ENCODE results near the genes SRY, TSPY9, VCY, CDY2B and CDY2A.

DNA sequence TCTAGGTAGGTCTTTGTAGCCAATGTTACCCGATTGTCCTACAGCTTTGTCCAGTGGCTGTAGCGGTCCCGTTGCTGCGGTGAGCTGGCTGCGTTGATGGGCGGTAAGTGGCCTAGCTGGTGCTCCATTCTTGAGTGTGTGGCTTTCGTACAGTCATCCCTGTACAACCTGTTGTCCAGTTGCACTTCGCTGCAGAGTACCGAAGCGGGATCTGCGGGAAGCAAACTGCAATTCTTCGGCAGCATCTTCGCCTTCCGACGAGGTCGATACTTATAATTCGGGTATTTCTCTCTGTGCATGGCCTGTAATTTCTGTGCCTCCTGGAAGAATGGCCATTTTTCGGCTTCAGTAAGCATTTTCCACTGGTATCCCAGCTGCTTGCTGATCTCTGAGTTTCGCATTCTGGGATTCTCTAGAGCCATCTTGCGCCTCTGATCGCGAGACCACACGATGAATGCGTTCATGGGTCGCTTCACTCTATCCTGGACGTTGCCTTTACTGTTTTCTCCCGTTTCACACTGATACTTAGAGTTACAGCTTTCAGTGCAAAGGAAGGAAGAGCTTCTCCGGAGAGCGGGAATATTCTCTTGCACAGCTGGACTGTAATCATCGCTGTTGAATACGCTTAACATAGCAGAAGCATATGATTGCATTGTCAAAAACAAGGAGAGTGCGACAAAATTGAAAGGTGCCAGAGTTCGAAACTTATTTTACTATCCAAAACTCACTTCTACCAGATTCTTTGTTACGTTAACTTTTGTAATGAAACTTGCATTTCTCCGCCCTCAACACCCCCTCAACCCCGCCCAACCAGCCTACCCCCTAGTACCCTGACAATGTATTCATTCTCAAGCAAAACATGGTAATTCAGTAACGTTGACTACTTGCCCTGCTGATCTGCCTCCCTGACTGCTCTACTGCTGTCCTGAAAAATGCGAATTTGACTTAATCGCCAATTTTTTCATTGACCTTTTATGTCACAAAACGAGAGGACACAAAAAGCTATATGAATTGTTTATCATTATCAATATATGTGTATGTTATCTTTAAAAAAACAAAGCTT lies at the start of gene SRY:
Gene SRY, minus strand, starts transcription at position 732 of the 1,063 bp plus-strand sequence.
- PRO-cap, result no peak

- PRO-cap, result no peak
Measured at GRCh38 chrY:5311242-5311441, 311.0 kb downstream of the PCDH11Y start.

GRCh38 chrY:7272498-7273263 lies 361.1 kb upstream of the AMELY start:
- PRO-cap, result no peak

DNA sequence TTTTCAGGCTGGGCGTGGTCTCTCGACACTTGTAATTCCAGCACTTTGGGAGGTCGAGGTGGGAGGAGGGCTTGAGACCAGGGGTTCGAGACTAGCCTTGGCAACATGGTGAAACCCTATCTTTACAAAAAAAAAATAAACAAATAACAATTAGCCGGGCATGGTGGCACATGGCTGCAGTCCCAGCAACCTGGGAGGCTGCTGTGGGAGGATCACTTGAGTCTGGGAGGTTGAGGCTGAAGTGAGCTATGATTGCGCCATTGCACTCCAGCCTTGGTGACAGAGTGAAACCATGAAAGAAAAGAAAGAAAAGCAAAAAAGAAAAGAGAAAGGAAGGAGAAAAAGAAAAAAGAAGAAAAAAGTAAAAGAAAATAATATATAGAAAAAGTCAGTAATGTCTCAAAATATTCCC lies 378.3 kb upstream of the AMELY start:
- PRO-cap, result no peak

DNA sequence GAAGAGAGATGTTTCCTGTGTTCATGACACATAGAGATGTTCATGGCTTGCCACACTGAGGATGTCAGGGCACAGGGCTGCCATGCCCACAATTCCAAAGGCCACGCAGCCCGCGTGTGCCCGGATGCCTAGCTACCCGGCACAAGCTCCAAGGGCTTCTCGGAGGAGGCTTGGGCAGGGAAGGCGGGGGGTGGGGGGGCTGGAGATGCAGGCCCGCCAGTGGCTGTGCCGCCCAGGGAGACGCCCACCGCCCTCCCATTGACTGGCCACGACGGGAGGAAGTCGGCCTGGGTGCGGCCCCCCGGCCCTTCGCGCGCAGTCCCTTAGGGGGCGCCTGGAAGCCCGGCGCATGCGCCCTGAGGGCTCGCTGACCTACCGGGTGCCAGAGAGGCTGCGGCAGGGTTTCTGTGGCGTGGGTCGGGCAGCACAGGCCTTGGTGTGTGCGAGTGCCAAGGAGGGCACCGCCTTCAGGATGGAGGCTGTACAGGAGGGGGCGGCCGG lies at the start of gene TSPY9:
Gene TSPY9, plus strand, starts transcription at position 304 of the 501 bp plus-strand sequence.
- PRO-cap, result no peak

DNA sequence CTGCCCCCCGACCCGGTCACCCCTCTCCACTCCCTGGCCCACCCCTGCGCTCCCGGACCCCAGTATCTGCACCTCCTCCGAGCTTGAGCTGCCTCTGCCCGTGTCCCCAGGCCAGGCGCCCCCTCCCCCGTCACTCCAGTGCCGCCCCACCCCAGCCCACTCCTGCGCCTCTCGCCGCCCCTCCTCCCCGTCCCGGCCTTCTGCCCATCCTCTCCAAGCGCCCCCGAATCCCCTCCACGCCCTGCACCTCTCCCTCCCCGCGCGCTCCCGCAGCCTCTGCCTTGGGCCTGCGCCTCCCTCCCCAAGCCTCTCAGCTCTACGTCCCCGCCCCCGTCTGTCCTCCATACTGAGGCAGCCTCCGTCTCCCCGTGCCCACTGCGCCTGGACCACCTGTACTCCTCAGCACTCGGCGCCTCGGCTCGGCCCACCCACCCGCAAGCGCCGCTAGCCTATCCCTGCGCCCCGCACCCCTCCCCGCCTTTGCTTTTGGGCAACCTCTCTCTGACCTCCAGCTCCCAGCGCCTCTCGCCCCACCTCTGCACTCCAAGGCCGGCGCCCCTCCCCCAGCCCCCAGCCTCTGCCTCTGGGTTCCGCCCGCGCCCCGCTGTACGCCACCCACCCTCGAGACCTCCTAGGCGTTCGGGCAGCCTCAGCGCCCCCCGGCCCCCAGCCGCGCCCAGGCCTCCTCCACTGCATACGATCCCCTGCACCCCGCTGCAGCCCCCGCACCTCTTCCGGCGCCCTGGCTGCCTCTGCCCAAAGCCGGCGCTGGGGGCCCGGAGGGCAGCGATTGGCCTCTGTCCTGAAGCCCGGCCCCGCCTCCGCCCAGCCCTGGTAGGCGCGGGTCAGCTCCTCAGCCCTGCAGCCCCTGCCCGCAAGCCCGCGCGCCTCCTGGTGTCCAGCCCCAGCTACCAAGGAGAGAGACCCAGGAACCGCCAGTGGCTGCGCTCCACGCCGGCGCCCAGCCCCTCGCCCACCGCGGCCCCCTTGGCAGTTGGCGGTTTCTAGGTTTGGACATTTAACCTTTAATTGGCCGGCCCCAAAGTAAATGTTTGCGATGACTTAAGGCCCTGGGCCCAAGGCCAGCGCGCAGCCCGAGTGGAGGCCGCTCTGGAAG lies 279.9 kb upstream of the USP9Y start:
- PRO-cap, result no peak

- PRO-cap, result no peak
Measured at GRCh38 chrY:12661887-12662844, 38.9 kb upstream of the USP9Y start.

GRCh38 chrY:12905012-12905952 lies 614 bp downstream of the DDX3Y start:
- PRO-cap, result no peak

GRCh38 chrY:12918944-12919178 lies 14.2 kb downstream of the DDX3Y start:
- PRO-cap, result no peak

DNA sequence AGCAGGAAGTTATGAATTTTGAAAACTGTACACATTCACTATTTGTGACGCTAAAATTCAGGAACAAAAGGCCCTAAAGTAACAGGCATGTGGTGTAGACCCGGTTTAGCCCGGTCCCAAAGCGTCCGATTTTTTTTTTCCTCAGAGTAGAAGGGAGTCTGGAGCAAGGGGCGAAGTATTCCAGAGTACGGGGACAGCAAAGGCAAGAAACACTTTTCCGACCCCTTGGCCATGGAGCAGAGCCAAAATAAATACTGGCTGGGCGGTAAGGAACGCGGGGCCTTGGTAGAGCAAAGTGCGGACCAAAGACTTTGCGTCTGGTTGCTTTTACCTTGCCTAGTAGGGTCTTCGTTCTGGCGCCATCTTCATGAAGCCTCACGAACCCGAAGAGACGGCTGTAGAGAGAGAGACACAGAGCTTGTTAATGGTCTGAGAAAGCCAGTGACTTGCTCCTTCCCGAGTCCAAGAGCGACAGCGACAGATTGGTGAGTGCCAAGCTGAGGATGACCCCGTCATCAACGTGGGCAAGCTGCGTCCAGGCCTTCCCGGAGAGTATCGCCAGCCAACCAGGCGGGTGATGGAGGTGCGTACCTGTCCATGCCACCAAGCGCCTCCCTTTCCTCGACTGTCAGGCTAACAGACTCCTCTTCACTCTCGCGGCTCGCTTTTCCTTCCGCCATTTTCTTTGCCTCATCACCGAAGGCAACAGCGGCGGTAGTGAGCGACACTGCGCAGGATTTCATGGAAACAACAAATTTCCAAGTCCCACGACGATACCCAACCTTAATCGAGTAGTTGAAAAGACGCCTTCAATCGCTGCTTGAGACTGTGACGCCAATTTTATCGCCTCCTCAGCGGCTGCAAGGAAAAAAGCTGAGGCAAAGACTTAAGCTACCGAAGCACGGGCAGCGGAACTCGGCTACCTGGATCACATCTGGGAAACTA lies 638 bp downstream of the UTY start:
- PRO-cap, result no peak

GRCh38 chrY:13986410-13986725 lies at the start of gene VCY:
Gene VCY (minus strand): TSS chrY:13986473.
- PRO-cap, result no peak

- PRO-cap, result no peak
Measured at GRCh38 chrY:14522217-14522989, 1.9 kb upstream of the NLGN4Y start.

GRCh38 chrY:17880088-17880639 lies at the start of gene CDY2B:
Gene CDY2B (minus strand): TSS chrY:17880220.
- PRO-cap, result no peak

GRCh38 chrY:18025570-18025937 lies at the start of gene CDY2A:
Gene CDY2A (plus strand): TSS chrY:18025787.
- PRO-cap, result no peak

GRCh38 chrY:19502598-19503404 lies 241.7 kb downstream of the KDM5D start:
- PRO-cap, result no peak

DNA sequence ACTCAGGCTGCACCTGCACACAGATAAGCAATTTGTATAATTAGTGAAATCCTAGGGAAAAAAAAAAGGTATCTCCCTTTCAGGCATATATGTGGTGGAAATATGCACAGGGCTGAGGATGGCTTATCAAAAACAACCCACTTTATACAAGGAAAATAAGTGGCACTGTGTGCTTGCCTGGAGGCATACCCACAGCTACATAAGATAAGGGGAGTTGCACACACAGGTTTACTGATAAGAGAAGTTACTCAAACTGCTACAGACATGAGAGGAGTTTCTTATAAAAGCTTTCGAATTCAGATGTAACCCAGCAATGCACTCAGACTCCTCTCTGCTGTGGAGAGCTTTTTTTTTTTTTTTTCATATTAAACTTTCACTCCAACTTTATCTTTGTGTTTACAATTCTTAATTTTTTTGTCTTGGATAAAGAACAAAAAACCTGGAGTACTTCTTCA lies 372.8 kb upstream of the RBMY1B start:
- PRO-cap, result no peak

GRCh38 chrY:21352363-21352739 lies 158.8 kb upstream of the RBMY1B start:
- PRO-cap, result no peak